ENCODE measurements around a stretch of chr4.

DNA sequence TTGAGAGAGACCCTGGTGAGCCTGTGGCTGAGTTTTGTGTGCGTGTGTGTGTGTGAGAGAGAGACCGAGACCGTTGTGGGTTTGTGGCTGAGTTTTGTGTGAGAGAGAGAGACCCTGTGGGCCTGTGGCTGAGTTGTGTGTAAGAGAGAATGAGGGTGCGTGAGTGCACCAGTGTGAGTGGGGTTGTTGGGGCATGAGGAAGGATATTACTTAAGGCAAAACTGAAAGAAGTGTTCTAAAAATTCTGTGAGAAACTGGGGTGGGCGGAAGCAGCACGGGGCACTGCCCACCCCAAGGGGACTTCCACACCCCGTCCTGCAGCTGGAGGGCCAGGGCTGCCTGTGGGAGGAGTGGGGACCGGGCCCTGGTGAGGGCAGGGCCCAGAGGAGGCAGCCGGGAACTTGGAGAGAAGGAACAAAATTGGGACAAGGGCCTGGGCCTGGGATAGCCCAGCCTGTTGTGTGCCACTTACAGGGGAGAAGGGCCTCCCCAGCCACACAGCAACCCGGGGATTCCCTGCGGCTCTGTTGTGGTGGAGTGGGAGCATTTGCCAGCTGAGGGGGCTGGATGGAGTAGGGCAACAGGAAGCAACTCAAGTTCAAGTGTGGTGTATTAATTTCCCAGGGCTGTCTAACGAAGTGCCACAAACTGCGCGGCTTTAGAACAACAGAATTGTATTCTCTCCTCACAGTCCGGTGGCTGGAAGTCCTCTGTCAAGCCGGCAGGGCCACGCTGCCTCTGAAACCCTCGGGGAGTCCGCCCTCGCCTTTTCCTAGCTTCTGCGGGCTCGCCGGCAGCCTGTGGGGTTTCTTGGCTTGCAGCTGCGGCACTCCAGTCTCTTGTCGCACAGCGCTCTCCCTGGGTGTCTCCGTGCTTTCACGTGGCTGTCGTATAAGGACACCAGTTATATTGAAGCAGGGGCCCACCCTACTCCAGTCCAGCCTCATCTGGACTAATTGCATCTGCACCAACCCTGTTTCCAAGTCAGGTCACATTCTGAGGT, 22.2 kb downstream of the TMEM131L start:
- PRO-cap, 2 experiments, result no peak in any of the 2 experiments

DNA sequence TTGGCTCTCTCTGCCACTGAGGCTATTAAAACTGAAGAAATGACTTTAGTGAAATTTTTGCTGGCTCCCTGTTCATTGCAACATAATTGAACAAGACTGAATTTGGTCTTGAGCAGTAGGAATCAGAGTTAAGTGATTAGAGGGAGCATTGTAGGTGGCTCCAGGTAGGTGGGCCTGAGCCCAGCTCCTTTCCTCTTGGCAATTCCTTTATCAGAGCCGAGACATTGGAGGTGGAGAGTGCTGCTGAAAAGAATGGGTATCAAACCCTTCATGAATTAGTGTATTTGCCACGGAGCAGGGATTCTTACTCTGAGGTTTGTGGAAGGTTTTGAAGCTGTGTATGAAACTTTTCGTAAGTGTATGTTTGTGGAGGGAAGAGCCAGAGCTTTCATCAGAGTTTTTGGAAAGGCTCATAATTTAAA, 88.6 kb downstream of the TMEM131L start:
- PRO-cap, 2 experiments, result no peak in any of the 2 experiments

DNA sequence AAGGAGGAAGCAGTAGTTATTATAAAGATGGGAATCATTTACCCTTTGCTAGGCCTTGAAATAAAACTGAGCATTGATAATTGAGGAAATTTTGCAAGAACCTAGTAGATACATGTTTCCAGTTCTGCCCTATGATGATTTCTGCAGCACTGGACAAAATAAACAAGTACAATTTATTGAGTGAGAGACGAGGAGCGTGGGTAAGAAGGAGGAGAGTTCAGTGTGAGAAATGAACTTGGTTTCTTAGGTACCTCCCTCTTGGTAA, 57.4 kb upstream of the TLR2 start:
- PRO-cap, 2 experiments, result no peak in any of the 2 experiments

DNA sequence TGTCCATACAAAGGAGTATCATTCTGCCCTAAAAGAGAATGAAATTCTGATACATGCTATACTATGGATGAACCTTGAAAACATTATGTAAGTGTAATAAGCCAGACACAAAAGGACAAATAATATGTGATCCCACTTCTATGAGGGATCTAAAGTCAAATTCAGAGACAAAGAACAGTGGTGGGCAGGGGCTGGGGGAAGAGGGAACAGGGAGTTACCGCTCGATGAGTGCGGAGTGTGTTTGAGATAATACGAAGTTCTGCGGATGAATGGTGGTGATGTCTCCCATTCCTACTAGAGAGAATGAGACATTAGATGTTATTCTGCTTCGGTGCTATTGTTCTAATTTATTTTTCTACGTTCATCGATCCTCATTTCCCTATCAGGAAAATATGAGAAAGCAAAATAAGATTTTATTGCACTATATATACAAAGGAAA, 46.0 kb upstream of the TLR2 start:
- PRO-cap, 2 experiments, result no peak in any of the 2 experiments

DNA sequence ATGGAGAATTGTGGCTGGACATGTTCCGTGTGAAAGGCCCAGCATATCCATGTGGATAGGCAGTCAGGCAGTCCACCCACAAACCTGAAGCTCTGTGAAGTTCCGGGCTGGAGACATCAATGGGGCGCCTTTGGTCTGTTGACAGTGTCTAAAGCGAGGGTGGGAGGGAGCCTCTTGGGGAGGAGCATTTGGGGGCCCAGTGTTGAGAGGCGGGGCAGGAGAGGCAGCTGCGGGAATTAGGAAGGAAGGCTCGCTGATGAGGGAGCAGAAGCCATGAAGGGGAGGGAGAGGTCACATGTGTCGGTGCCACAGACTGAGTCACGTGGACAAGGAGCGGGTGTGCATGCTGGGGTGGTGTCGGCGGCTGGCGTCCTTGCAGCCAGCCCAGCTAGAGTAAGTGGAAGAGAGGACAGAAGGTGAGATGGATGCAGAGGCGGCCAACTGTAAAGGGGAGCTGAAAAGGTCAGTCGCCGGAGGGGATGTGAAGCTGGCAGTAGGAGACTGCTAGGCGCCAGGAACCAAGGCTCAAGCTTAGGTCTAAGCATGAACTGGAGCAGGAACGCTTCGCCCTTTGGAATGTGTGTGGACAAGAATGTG, 44.1 kb upstream of the TLR2 start:
- PRO-cap, 2 experiments, result no peak in any of the 2 experiments

DNA sequence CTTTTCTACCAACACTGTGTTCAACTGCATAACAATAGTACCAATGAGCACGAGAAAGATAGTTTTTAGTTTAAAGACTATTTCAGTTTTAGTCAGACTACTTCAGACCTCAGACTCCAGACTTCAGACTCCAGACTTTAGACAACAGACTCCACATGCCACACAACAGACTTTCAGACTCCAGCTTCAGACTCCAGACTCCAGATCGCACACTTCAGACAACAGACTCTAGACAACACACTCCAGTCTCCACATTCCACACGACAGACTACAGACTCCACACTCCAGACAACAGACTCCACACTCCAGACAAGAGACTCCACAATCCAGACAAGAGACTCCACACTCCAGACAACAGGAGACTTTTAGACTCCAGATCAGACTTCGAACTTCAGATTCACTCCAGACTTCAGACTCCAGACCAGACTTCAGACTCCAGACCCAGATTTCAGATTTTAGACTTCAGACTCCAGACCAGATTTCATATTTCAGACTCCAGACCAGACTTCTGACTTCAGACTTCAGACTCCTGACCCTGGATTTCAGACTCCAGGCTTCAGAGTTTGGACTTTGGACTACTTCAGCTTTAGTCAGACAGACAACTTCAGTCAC, 29.1 kb upstream of the TLR2 start:
- PRO-cap, 2 experiments, result no peak in any of the 2 experiments

DNA sequence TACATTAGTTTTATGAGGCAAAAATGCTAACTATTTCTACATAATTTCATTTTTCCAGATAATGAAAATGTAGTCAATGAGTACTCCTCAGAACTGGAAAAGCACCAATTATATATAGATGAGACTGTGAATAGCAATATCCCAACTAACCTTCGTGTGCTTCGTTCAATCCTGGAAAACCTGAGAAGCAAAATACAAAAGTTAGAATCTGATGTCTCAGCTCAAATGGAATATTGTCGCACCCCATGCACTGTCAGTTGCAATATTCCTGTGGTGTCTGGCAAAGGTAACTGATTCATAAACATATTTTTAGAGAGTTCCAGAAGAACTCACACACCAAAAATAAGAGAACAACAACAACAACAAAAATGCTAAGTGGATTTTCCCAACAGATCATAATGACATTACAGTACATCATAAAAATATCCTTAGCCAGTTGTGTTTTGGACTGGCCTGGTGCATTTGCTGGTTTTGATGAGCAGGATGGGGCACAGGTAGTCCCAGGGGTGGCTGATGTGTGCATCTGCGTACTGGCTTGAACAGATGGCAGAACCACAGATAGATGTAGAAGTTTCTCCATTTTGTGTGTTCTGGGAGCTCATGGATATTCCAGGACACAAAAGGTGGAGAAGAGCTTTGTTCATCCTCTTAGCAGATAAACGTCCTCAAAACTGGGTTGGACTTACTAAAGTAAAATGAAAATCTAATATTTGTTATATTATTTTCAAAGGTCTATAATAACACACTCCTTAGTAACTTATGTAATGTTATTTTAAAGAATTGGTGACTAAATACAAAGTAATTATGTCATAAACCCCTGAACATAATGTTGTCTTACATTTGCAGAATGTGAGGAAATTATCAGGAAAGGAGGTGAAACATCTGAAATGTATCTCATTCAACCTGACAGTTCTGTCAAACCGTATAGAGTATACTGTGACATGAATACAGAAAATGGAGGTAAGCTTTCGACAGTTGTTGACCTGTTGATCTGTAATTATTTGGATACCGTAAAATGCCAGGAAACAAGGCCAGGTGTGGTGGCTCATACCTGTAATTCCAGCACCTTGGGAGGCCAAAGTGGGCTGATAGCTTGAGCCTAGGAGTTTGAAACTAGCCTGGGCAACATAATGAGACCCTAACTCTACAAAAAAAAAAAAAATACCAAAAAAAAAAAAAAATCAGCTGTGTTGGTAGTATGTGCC, 5.1 kb downstream of the FGB start:
- PRO-cap, 2 experiments, result no peak in any of the 2 experiments

GRCh38 chr4:155354839-155355209, 21.9 kb downstream of the MAP9 start:
- PRO-cap, 2 experiments, result no peak in any of the 2 experiments

- PRO-cap, 2 experiments, result no peak in any of the 2 experiments
Observed at GRCh38 chr4:155544396-155544817, 122.2 kb upstream of the GUCY1A1 start.

DNA sequence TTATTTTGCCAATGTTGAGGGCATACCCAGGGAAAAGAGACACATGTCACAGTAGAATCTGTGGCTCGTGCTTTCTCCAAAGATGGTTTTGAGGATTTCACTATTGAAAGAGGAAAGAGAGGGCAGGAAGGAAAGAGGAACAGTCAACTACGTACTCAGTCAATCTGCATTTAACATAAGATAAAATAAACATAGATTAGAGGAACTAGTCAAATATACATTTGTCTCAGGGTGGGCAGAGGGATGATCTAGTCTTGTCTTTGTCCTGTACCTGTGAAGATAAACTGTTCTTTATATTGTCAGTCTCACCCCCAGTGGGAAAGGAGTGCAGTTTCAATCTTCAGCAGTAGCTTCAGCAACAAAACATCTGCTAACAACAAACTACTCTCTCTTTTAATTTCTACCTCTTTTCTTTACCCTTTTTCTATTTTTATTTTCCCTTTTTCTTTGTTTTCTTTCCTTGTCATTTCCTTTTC, 51.6 kb upstream of the GUCY1A1 start:
- PRO-cap, 2 experiments, result no peak in any of the 2 experiments

- PRO-cap, 2 experiments, result no peak in any of the 2 experiments
Observed at GRCh38 chr4:155784174-155784602, 25.4 kb downstream of the GUCY1B1 start.

GRCh38 chr4:155832673-155833057, 33.4 kb downstream of the ASIC5 start:
- PRO-cap, 2 experiments, result no peak in any of the 2 experiments

DNA sequence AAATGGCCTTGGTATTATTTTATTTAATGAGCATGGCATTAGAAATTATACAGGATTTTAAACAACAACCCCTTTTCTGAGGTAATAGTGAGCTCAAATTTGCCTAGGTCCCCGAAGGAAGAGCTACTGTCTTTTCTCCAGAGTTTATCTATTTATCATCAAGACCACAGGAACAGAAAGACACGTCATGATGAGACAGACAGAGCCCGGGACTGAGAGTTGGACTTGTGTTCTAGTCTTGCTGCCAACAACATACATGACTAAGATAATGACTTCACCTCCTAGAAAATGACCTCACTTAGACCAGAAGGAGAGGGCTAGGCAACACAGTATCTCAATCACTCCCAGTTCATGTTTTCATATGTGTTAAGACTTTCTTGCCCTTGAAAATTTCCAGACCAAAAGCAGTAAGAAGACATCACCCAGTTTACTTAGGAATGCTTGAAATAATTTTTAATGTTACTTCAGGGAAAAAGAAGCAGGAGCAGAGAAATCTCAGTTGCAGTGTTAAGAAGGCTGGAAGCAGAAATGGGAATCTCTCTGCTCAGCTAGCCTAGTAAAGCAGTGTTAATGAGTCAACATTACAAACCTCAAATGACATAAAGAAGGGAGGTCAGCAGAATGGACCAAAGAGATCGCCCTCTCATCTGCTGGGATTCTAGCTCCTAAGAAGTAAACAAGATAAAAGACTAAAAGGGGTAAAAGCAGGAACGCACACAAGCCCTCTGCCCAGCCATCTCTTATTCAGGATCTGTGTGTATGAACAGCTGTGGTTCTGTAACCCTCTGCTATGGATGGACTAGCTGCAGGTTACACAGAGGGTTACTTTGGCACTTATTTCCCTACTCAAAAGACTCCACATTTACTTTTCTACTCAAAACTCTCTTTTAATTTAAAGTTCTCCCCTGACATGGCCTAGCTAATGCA, 24.9 kb downstream of the PDGFC start:
- PRO-cap, 2 experiments, result no peak in any of the 2 experiments

DNA sequence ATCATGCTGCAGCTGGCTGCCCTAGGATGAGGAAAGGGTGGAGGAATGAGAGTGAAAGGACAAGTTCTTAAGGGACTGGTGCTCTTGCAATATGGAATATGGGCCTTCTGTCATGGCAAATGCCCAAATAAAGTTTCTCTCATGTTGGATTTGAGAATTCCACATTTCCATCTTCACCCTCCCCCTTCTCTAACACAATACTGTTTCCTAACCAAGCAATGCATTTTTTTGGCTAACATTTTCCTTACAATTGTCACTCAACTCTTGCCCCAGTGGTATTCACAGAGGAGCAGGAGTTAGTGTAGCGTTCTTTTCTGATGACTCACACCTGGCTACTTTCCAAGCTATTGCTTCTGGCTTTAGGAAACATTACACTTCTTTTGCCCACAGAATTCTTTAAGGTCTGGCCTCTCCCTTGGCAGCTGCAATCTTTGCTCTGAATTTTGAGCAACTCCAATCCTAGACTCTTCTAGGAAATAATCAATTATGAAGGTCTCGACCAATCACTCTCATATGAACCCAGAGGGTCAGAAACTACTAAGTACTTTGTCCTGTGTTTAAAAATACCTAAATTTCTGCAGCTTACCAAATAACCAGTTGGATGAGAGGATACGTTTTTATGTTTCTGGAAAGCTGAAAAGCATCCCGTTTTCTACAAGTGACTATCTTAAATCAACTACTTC, 27.6 kb upstream of the PDGFC start:
- PRO-cap, 2 experiments, result no peak in any of the 2 experiments

DNA sequence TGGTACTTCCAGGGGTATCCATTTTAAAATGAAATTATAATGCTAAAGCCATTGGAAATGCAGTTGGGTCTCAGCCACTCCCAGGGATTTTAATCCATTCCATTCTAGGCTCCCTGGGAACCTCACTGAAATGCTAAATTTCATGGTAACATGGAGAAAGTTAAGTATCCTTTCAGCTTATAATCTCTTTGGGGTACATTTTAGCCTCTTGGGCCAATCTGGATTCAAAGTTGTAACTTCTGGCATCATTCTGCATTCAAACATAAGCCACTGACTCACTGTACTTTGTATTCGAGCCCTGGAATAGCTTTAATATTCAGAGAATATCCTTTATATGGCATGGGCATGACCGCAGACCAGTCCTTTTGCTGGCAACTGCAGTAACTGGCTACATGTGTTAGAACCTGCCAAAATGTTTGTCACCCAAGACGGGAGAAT, 3.4 kb downstream of the GASK1B start:
- PRO-cap, 2 experiments, result no peak in any of the 2 experiments

DNA sequence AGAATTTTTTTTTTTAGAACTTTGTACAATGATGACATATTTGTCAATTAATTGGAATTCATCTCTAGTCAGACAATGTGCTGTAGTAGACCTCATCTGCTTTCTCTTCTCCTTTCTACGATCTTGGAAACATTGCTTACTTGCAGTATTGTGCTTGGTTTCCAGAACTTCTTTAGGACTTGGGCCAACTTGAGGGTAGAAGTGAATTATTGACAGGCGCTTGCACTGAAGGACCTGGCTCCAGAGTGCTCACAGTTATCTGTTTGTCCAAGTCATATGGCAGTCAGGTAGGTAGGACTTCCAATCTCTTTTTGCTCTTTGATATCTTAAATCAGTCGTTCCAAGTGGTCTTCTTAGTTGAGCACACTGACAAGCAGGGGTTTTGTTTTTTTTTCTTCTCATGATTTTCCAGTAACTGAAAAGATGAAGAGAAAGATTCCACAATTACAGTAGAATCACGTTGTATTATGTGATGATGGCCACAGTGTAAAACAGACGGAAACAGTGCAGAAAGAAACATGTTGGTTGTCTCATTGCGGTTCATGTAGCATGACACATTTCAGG, 39.7 kb downstream of the FNIP2 start:
- PRO-cap, 2 experiments, result no peak in any of the 2 experiments

DNA sequence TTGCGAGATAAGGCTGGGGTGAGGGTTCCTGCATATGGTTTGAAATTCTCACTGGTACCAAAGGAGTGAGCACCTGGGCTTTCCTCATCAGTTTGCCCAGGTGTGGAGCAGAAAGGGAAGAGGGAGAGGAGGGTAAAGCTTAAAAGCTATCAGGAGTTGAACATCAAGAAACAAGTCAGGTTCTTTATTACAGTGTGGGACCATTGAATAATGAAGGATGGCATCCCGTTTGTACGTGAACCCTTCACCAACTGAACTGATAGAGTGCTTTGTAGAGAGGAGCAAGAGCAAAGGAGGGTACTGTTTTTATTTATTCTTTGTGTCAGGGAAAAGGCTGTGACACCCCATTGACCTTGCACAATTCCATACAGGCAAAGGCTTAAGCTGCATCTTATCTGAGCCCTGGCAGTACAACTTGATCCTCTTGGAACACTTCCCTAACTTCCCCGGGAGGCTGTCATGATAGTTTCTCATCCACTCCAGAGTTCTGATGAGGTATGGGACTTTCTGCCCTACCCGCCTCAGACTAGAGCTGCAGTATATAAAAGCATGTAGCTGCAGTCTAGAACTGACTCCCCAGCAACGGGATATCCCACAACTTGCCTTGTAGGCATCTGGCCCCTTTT, 72.5 kb downstream of the FNIP2 start:
- PRO-cap, 2 experiments, result no peak in any of the 2 experiments

DNA sequence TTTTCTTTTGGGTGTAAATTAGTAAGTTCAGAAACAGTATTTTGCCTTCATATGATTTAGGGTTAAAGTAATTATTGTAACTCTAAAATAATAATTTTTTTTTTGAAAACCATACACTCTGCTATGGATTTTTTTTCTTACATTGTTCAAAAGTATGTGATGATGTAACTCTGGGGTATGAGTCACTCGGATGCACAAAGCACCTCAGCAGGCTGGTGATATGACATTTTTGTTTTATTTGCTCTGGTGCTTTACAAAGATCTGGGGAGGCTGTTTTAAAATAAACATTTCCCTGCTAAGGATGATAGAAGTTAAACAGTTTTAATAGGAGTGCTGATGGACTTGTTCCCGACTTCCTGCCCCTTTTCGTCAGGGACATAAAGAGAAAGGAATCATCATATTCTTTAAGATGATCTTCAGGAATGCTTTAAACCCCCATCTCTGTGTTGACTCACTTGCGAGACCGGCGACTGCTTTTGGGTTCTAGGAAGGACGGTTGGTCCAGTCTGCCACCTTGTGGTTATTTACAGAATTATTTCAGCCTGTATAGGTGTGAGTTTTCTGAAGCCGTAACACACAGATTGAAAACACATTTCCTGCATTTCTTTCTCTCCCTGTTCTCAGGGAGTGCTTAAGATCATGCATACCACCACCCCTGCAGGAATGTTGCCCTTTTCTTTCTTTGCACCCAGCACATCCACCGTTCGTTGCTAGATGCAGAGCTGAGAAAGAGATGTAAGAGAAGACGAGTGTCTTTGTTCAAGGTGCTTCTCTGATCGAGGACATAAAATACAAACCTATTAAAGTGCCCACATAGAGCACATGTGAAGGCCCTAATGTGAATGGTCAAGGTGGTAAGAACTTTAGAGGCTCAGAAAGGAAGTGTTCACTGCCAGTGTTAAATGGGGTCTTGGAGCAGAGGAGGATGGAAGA, 72.6 kb downstream of the RAPGEF2 start:
- PRO-cap, 2 experiments, result no peak in any of the 2 experiments

- PRO-cap, 2 experiments, result no peak in any of the 2 experiments
Observed at GRCh38 chr4:159227762-159228475, 125.0 kb downstream of the RAPGEF2 start.

DNA sequence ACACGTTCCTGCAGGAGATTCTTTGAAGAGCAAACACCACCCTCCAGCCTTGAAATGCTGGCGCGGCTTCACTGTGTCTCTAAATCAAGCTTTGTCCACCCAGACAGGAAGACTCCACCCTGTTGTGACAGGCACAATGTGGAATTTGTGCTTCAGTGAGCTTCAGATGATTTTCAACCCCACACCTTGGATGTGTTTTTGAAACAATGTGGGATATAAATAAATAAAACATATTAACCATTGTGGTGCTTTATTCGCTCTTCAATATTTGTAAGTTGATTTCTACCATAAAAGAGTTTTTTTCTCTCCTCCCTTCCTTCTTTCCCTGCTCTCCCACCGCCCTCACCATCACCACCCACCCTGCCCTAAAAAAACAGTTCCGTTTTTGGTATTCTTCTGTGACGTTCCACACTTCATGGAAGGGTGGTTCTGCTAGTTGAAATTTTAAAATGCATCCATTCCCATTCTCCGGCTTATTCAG, 264.2 kb downstream of the RAPGEF2 start:
- PRO-cap, 2 experiments, result no peak in any of the 2 experiments

Measured in Colon Carcinoma Metastatic in the Lung (tissue), 2 donors.